Hepatocyte (in vitro differentiated cells and primary cell): ENCODE measurements around the genes RFK, PRUNE2 and FOXB2.

GRCh38 chr9:72352879-72353353, 12.1 kb downstream of the ZFAND5 start:
- RAMPAGE, long total RNA = no peak
- RRBS = no CpG with 5 or more reads among the region's 3 CpGs

DNA sequence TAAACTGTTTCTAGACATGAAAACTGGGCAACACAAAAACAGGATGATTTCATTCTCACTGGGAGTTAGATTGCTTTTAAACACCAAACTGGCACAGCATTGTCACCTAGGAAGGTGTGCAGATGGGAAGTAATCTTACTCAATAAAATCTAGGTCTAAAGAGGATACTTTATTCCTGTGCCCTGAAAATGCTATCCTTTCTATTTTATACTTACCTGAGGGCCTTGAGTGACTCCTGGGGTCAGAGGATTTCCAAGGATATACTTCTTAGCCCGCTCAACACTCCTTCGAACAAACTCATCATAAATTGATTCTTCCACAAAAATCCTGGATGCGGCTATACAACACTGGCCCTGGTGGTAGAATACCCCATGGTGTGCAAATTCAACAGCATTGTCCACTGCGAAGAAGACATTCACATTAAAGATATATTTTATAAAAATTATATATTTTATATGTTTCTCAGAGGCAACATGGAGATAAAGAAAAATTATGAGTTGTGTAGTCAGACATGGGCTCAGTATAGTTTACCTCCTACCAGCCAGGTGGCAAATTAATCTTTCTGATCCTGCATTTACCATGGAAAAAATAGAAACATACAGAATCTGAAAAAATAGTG, 36.0 kb downstream of the ALDH1A1 start:
- RAMPAGE, long total RNA = no peak
- RRBS = no CpG with 5 or more reads among the region's 4 CpGs

- RAMPAGE, long total RNA = no peak
- RRBS = no CpG with 5 or more reads among the region's 7 CpGs
Observed at GRCh38 chr9:72950912-72951389, 1.9 kb downstream of the ALDH1A1 start.

DNA sequence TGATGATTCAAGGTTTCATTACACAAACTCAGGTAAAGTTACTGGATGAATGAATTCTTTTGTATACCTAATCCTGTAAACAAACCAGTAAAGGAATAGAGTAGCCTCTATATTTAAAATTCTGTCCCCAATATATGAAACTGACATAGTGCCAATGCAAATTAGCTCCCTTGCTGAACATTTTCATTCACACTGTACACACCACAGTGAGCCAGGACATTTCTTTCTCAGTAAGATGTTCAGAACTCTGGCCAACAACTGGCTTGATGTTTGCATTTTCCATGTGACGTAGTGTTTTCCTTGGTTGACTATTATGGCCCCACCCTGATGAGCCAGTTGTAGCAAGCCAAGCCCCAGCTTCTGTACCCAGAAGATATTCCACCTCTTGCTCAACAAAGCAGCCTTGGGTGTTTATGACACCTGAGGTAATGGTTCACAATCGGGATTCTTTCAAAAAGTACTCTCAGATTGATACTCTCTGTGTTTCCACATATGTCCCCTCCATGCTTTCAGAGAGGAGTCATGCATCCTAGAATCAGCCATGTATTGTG, 17.7 kb upstream of the ANXA1 start:
- RAMPAGE, long total RNA = no peak
- RRBS = no CpG with 5 or more reads among the region's 2 CpGs

DNA sequence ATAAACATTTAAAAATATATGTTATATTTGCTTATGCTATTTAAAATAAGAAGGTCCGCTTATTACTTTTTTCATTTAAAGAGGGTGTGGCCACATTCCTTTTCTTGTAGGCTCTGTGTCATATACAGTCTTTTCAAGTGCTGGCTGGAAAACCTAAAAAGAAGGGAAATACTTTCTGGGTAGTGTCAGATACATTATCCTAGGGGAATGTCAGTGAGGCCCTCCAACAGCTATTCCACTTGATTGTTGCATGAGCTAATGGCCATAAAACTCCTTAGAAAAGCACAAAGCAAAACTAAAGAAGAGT, 751 bp downstream of the ANXA1 start:
- RAMPAGE, long total RNA = no peak
- RRBS = no CpG with 5 or more reads among the region's 1 CpG

DNA sequence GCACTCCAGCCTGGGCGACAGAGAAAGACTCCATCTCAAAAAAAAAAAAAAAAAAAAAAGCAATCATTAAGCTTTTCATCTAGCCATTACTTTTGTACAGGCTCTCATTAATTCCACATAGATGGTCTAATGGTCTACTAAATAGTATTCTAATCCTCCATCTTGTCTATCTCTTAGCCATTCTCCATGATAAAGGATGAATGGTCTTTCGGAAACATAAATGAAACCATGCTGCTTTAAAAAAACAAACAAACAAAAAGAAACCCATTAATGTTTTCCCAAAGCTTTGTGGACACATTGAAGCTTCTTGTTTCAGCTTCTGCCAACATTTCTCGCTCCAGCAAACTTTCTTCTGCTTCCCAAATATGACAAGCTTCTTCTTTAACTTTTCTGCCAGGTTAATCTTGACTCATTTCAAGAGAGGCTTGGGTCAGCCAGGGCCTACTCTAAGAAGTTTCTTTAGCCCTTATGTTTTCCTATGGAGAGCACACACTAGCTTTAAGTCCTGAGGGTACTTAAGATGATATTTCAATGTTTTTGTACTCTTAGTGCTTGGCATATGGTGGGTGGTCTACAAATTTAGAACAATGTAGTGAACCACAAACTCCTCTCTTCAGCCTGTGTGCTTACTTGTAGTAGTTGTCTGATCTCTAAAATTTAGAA, 6.1 kb downstream of the ANXA1 start:
- RAMPAGE, long total RNA = no peak
- RRBS = no CpG with 5 or more reads among the region's 3 CpGs

DNA sequence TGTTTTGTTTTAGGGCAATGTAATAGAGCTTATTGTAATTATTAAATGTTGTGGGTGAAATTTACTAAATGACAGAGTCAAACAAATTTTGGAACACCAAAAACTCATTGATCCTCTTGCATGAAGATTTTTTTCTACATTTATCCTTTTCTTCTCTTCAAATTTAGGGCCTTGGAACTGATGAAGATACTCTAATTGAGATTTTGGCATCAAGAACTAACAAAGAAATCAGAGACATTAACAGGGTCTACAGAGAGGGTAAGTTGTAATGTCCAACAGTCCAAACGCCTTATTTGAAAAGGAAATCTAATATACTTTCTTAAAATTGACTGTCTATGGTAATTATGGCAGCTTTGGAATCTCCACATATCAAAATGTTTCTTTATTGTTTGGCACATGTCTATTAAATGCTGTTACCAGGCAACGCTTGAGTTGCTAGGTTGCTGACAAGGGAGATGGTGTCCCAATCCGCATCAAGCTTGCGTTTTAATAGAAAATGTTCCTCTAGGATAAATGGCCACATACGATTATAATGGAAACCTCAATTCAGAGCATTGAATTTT, 9.1 kb downstream of the ANXA1 start:
- RAMPAGE, long total RNA = no peak
- RRBS = no CpG with 5 or more reads among the region's 5 CpGs

GRCh38 chr9:73167077-73167902, 15.6 kb downstream of the ANXA1 start:
- RAMPAGE, long total RNA = no peak
- RRBS = no CpG with 5 or more reads among the region's 7 CpGs

DNA sequence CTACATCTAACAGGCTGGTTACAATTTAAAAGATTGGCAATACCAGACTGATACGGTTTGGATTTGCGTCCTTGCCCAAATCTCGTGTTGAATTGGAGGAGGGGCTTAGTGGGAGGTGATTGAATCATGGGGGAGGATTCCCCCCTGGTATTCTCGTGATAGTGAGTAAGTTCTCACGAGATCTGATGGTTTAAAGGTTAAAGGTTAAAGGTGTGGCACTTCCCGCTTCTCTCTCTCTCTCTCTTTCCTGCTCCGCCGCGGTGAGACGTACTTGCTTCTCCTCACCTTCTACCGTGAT, 107.3 kb downstream of the ANXA1 start:
- RAMPAGE, long total RNA = no peak
- RRBS = no CpG with 5 or more reads among the region's 11 CpGs

DNA sequence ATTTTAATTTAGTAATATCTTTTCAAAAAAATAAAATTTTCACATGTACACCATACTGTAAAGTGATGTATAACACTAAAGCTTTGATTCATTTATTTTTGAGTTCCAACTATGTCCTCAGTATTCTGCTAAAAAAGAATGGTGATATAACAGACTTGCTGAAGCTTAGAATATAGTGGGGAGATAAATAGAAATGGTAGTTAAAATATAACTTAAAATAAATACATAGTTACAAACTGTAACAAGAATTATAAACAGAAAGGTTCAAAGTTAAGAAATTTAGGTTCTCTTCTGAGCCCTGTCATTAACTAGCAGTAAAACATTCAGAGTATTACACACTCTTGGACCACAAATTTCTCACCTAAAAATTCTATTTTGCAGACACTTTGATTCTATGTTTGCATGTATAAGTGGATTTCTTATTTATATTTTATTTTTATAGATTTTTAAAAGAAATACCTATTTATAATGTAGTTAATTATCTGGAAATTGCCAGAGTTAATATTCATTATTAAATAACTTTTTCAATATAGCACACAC, 392.1 kb downstream of the ANXA1 start:
- RAMPAGE, long total RNA = no peak

- RAMPAGE, long total RNA = no peak
- RRBS = no CpG with 5 or more reads among the region's 9 CpGs
Observed at GRCh38 chr9:74821649-74822172, 66.0 kb downstream of the TRPM6 start.

GRCh38 chr9:75429961-75430574, 341.8 kb downstream of the OSTF1 start:
- RAMPAGE, long total RNA = no peak

- RAMPAGE, long total RNA = no peak
- RRBS = no CpG with 5 or more reads among the region's 3 CpGs
Observed at GRCh38 chr9:75930794-75931302, 40.4 kb downstream of the PCSK5 start.

- RAMPAGE, long total RNA = no peak
- RRBS = 1% methylated on average over 61 of the region's 104 CpGs
Observed at GRCh38 chr9:76393583-76394707, at the start of gene RFK. Gene RFK (minus strand): TSS chr9:76394426.

DNA sequence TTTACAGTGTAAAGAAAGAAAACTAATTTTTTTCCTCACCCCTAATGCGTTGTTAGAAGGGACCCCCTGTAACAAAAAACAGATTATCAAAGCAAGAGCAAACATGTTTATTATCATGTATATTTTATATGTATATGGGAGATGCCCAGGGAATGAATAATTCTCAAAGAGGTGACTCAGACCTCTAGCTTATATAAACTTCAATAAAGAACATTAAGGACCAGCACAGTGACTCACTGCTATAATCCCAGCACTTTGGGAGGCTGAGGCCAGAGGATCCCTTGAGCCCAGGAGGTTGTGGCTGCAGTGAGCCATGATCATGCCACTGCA, 7.3 kb upstream of the RFK start:
- RAMPAGE, long total RNA = no peak
- RRBS = no CpG with 5 or more reads among the region's 1 CpG

DNA sequence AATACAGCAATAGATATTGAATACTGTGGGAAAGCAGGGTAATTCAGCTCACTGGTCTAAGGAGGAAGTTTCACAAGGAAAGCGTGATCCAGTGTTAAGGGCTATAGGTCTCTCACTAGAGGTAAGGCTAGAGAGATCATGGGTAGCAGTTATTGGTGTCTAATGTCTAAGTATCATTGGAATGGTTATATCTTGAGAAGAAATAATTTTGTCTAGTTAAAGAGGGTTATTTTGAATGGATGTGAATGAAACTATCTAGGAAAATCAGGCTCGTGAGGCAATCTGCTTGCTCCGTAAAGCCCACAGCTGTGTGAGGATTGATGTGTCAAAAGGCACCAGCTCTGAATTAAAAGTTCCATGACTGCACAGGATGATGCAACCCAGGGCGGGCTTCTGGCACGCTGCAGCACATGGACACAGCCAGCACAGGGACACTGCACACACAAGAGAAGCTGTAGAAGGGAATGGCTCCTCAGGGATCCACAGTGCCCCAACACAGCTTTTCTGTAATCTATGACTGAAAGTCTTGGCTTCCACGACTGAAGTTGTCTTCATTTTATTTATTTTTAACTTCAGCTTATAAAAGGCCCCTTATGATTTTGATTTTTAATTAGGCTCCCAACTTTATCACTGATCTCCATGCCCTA, 150.9 kb downstream of the GCNT1 start:
- RAMPAGE, long total RNA = no peak
- RRBS = no CpG with 5 or more reads among the region's 6 CpGs

GRCh38 chr9:76803654-76804251, 102.2 kb downstream of the PRUNE2 start:
- RAMPAGE, long total RNA = no peak
- RRBS = no CpG with 5 or more reads among the region's 9 CpGs

GRCh38 chr9:76906004-76907162, at the start of gene PRUNE2:
Gene PRUNE2 (minus strand): TSS chr9:76906114.
- RAMPAGE, long total RNA = no peak
- RRBS = 1% methylated on average over 17 of the region's 72 CpGs

GRCh38 chr9:77019436-77019779, at the start of gene FOXB2:
Gene FOXB2 (plus strand): TSS chr9:77019655.
- RAMPAGE, long total RNA = no peak
- RRBS = no CpG with 5 or more reads among the region's 26 CpGs

DNA sequence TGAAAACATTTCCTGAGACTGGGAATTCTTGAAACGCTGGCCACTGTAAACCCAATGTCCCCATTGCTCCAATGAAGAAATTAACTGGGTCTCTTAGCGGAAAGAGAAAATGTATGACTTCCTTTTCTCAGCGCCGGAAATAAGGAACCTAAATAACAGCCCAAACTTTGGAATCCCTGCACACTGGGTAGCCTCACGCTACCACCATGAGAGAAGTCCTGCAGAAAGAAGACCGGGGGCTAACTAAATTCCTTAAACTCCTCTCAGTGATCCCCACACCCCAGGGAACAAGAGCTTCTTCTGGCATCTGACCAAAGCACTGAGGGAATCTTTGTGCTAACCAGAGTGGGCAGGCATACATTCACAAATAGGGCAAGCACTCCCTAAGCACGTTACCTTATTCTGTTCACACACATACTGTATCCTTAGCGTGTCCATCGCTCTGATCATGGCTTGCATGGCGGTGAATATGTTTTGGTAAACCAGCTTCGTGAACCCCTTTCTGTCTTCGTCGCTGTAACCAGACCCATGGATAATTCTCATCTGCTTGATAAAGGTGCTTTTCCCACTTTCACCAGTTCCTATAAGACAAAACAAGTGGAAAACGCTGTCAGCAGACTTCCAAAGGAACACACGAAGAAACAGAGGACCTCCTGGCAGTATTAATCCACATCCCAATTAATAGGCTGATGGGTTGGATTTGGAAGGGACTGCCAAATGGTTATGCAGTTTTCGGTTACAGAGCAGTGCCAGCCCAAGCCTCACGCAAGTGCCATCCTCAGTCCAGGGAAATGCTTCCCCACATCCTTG, 119.2 kb downstream of the GNA14 start:
- RAMPAGE, long total RNA = no peak
- RRBS = 89% methylated on average over 2 of the region's 17 CpGs